ENCODE results near the gene SSX1.

DNA sequence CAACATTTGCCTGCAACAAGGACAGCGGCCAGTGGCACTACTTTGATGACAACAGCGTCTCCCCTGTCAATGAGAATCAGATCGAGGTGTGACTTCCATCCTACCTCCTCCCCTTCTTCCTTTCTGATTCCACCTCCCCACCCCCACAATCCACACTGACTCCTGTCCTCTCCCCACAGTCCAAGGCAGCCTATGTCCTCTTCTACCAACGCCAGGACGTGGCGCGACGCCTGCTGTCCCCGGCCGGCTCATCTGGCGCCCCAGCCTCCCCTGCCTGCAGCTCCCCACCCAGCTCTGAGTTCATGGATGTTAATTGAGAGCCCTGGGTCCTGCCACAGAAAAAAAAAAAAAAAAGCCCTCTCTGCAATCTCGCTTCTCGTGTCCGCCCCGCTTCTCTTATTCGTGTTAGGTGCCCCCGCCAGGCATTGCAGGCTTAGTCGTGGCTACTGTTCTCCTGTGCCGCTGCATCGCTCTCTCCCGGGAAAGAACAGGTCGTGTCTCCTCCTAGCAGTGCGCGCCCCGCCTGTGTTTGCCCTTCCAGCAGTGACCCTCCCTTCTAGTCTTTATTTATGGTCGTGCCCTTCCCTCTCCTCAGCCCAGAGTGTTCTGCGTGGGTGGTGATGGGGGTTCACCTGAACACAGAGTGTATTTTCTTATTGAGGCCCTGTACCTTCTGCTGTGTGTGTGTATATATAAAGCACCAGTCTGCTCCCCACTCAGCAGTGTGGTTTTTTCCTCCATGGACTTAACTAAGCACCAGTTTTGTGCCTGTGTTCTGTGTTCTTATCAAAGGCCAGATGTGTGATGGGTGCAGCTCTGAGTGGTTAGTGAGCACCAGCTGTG, 15.0 kb downstream of the USP11 start:
- PRO-cap: no peak
- RAMPAGE, long total RNA: no peak

GRCh38 chrX:47380661-47381328, 10.4 kb downstream of the ZNF157 start:
- PRO-cap: no peak
- RAMPAGE, long total RNA: no peak

- PRO-cap: no peak
- RAMPAGE, long total RNA: no peak
Measured at GRCh38 chrX:47563969-47564436, 3.0 kb downstream of the ARAF start.

- PRO-cap: no peak
- RAMPAGE, long total RNA: no peak
Measured at GRCh38 chrX:47568620-47569107, 7.7 kb downstream of the ARAF start.

- PRO-cap: no peak
- RAMPAGE, long total RNA: no peak
Measured at GRCh38 chrX:47574527-47574984, 7.7 kb upstream of the TIMP1 start.

- PRO-cap: unidirectional peak, plus-strand start at chrX:47623948
- RAMPAGE, long total RNA: no peak
Measured at GRCh38 chrX:47623318-47624159, 3.9 kb upstream of the SYN1 start.

DNA sequence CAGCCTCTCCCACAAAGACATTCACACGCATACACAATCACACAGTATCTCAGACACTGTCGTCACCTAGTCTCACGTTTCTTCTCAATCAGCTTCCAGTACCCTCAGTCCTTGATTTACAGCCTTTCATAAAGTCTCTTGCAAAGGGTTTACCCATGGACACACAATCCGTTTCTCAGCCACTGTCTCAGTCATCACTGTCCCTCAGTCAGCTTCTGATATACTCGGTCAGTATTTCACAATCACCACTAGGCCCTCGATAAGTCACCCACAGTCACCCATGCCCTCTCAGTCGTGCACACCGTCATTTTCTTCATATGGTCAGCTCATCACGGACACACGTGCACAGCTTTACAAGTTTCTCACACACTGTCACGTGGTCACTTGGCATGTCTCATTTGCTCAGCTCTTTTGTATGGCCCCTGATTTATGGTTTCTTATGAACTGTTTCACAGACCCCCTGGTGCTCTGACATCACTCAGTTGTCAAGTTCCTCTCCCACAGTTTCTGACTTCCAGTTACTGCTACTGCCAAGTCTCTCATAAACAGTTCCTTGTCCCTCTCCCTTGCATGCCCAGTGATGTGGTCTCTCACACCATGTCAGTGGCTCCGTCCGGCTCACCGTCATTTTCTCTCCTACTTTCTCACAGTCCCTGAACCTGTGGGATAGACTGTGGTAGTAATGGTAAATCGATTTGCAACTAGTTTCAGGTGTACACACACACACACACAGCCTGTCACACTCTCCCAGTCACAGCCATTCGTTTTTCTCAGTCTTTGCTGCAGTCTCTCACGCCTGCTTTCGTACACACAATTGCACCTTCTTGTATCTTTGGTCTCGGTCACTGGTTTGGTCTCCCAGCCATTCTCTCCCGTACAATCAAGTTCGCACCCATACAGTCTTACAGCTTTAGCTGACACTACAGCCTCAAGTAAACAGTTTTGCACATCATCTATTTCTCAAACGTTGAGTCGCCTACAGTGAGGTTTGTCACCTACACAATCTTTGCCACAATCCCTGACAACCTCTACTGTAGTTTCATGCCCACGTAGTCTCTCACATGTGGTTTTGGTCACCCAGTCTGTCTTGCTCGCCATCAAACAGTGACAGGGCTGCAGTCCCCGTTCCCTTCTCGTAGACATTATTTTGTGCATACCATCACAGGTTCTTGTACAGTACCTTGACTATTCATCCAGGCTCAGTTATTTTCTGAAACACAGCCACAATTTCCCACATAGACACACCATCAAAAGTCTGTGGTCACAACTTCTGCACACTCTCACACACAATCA, 4.8 kb upstream of the CFP start:
- PRO-cap: no peak
- RAMPAGE, long total RNA: no peak

DNA sequence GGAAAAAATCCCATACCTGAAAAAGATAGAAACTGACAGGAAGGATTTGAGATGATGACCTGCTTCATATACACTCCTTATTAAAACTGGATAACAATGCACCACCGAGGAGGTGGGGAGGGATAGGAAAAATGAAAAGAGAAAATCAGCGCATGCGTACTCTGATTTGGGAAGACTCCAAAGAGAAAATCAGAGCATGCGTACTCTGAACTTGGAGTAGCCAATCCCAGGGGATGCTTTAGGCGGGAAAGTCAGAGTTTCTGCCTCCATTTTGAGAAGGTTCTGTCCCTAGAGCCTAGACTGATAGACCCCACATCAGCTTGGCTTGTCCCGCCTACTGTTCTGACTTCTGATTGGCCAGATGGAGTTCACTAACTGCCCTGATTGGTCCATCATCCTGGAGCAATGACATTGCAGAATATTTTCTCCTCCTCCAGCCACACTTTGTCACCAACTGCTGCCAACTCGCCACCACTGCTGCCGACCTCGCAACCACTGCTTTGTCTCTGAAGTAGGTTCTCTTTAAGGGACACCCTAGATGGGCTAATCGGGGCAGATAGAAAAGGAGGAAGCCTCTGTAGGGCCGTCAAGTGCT, at the start of gene SSX1:
Gene SSX1 (plus strand): TSS at position 471 of the 595 bp plus-strand sequence.
- PRO-cap: no peak
- RAMPAGE, long total RNA: no peak

GRCh38 chrX:48482146-48482940, 6.3 kb downstream of the FTSJ1 start:
- PRO-cap: no peak
- RAMPAGE, long total RNA: no peak

- PRO-cap: no peak
- RAMPAGE, long total RNA: no peak
Measured at GRCh38 chrX:48677506-48678046, 6.0 kb upstream of the WAS start.

DNA sequence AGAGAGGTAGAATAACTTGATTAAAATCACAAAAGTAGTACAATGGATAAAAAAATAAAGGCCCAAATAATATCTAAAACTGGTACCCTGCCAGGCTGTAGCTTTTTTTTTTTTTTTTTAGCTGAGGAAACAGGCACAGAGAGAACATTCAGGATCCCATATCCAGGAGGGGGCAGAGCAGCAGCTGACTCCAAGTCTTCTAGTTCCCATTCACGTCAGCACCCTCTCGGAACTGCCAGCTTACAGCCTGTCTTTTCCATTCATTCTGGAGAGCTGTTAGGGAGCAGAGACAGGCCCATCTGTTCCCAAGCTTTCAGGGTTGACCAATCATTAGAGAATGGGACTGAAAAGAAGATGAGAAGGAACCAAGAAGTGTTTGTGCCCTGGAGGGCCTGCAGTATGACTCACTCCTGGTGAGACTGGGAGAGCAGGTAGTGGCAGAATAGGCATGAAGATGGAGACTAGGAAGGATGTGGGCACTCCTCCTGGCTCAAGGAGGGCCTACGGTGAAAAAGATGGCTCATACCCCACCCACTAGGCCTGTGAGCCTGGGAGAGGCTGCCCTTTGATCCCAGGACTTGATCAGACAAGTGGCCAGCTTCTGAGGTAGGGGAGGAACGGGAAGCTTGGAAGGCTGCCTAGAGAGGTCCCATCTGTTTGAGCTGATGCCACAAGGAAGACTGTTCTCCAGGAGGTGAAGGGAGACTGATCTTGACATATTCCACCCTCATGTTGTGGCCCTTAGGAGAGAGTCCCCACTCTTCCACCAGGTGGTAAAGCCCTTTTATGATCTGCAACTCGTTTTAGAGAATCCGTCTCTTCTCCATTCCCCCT, 7.6 kb downstream of the SUV39H1 start:
- PRO-cap: no peak
- RAMPAGE, long total RNA: no peak

GRCh38 chrX:48800539-48801167, 1.2 kb upstream of the HDAC6 start:
- PRO-cap: no peak
- RAMPAGE, long total RNA: no peak

DNA sequence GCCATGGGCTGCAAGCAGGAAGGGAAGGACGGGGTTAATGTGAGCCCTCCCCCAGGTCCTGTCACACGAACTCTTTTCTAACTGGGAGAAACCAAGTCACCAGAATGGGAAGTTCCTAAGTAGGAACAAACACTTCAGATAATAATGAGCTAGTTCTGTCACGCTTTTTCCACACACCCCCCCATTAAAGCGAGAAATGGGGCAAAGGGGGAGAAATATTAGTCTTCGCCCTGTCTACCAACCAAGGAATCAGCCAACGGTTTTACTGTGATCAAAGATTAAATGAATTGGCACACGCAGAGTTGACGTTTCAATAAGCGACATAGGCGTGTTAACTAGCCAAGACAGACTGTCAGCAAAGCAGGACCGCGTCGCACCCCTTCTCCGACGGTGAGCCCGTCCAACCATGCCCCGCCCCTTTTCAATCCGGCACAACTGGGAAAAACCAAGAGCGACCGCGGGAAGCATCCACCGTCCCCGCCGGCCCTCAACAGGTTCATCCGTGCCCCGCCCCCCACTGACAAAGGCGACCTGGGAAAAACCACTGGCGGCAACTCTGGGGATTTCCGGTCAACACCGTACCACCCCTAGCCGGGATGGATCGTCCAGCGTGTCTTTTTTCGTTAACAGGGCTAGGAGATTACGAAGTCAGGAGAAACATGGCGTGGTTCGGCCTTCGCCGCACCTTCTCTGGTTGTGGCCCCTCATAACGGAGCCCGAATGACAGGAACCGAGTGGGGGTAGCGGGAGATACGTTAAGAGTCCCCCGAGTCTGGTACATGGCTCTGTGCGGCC, 520 bp downstream of the TIMM17B start:
- PRO-cap: unidirectional peak, plus-strand start at position 448 of the sequence
- RAMPAGE, long total RNA: no peak

GRCh38 chrX:48909591-48910390, 1.7 kb downstream of the SLC35A2 start:
- PRO-cap: no peak
- RAMPAGE, long total RNA: no peak

DNA sequence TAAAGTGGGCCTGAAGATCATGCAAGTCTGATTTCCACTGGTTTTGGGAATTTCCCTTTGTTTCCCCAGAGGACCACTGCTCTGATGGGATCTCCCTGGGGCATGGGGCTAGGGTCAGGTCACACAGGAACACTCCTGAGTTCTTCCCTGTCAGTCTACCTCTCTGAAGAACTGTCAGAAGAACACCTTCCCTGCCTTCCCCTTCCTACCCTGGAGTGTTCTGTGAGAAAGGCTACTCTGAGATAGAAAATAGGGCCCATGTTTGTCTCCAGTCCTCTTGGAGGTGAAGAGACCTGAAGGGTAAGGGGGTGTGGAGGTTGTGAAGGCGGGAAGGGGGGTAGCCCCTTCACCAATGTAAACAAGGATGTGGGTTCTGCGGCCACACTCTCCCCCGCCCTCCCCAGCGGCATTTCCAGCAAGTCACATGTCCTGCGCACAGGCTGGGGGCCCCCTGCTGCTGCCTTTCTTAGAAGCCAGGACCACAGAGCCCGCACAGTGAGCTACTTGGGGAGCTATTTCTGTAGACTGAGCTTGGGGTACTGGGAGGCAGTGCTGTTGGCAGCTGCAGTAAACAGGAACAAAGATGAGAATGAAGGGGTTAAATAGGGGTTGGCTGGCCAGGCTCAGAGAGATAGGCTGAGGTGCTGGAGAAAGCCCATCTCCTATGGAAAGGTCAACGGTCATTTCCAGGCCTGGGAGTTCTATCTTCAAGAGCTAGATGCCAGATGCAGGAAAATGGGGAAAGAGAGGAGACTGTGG, 18.1 kb upstream of the PIM2 start:
- PRO-cap: unidirectional peak, plus-strand start at position 469 of the sequence; unidirectional peak, plus-strand start at position 523 of the sequence; unidirectional peak, plus-strand start at position 629 of the sequence
- RAMPAGE, long total RNA: no peak

DNA sequence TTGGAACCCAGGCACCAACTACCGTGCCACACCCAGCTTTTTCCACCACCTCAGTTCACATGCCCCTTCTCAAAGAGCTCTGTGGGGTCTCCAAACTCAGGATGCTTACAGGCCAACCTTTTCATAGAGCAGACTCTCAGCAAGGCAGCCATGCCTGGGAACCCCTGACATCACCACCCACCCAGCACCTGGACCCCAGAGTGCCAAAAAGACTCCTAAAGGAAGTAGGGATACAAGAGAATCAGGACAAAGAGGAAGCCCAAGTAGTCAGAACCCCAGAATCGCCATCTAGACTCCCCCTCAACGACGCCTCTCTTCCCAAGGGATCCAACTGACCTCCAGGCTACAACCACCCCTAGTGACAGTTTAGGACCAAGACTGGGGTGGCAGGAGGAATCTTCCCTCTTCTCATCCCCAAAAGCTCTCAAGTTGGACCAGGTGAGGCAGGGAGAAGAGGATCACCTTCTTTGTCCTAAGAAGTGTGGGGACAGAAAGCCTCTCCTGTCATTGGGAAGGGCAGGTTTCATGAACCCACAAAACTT, 3.8 kb downstream of the OTUD5 start:
- PRO-cap: no peak
- RAMPAGE, long total RNA: no peak

DNA sequence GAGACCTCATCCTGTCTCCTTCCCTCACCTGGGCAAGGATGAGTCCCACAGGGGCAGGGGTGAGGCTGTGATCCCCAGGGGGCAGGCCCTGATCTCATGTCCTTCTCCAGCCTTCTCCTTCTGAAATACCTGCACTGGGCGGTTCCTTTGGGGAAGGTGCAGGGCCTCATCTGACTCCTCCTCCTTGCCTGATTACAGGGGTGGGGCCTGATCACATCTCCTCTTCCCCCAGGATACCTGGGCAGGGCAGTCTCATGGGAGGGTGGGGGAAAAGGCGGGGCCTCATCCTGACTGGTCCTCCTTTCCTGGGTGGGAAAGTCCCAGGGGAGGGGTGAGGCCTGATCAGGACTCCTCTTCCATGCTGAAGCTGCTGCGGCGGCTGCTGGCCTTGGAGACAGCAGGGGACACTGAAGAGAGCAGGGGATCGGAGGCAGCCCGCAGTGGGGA, 13.3 kb downstream of the TFE3 start:
- PRO-cap: no peak
- RAMPAGE, long total RNA: no peak

DNA sequence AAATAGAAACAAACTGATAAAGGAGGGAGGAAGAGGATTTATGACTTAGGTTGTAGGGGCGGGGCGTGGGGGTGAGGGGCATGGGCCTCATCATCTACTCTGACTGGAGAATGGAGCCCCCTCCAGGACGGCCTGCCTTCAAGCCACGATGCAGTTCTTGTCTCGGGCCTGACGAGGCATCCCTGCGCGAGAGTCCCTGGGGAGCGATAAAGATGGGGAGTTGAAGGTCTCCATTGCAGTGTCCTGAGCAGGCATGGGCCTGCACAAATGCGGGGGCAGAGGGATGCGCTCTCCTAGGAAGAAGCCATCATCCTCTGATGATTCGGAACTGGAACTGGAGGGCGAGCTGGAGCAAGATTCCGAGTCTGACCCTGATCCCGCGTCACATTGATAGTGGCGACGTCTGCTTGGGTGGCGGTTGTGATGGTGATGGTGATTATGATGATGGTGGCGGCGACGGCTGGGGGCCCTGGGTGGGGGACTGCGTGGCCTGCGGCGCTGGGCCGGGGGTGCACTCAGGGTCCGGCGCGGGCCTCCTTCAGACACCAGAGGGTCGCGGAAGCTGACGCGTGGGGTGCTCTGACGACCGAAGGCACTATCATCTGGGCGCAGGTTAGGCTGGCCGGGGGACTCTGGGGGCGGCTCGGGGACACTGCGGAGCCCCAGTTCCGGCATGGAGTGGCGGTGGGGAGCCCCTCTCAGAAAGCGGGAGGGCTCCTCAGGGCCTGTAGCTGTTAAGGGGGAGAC, 4.0 kb downstream of the PLP2 start:
- PRO-cap: no peak
- RAMPAGE, long total RNA: no peak

GRCh38 chrX:49176876-49177951, 5.5 kb downstream of the PLP2 start:
- PRO-cap: no peak
- RAMPAGE, long total RNA: no peak

DNA sequence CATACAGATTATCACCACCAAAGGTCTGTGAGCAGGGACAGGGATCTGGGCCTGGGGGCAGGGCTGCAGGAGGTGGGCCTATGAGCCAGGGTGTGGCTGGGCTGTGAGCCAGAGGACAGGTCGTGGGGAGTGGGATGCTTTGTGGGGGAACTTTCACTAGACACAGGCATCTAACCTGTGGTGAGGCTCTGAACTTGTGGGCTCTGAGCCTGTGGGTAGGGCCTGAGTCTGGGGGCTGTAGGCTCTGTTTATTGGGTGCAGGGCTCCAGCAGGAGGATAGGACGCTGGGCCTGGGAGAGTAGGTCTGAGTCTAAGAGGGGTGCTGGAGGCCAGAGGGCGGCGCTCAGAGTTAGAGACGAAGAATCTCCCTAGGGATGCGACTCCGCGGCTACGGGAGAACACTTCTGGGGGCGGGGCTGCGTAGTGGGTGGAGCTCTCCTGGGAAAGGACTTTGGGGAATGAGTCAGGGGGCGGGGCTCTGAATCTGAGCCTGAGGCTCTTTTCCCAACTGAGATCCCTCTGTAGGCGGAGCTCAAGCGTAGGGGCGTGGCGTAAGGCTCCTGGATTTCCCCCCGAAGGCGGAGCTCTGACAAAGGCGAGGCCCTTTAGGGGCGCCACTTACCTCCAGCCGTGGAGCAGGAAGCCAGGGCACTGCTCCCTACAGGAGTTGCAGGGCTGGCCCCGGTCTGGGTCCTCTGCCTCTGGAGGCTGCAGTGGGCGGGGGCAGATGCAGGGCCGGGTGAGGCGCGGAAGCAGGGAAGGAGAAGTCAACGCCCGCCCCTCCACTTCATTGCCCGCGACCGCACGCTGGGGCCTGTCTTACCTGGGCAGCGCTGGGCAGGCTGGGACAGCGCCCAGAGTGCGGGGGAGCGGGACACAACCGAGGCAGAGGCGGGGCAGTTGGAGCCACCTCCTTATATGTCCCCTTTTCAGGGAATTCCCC, 1.9 kb downstream of the PRICKLE3 start:
- PRO-cap: unidirectional peak, plus-strand start at position 617 of the sequence
- RAMPAGE, long total RNA: no peak